Subcutaneous adipose tissue (tissue), 3 donors: ENCODE results near the gene DDX55.

GRCh38 chr12:122394501-122395088 is 27.9 kb downstream of the CLIP1 start:
- PRO-cap, result no peak
- RAMPAGE, long total RNA, 3 experiments, result no peak in any of the 3 experiments

DNA sequence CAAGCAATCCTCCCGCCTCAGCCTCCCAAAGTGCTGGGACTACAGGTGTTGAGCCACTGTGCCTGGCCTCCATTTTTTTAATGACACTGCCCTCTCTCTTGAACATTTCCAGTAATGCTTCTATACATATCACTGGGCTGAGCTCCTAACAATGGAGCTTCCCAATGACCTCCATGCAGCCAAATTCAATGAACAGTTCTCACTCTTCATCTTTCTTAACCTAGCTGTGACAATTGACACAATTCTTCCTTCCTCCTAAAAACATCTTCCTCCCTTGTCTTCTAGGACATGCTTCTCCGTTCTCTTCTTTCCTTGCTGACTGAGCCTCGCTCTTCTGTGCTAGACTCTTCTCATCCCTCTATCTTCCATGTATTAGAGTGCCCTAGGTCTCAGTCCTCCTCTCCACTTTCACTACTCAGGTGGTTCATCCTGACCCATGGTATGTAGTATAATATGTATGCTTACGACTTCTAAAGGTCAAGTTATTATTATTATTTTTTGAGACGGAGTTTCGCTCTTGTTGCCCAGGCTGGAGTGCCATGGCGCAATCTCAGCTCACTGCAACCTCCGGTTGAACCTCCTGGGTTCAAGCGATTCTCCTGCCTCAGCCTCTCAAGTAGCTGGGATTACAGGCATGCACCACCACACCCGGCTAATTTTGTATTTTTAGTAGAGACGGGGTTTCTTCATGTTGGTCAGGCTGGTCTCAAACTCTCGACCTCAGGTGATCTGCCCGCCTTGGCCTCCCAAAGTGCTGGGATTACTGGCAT is 15.9 kb downstream of the ZCCHC8 start:
- PRO-cap, result no peak
- RAMPAGE, long total RNA, 3 experiments, result no peak in any of the 3 experiments

DNA sequence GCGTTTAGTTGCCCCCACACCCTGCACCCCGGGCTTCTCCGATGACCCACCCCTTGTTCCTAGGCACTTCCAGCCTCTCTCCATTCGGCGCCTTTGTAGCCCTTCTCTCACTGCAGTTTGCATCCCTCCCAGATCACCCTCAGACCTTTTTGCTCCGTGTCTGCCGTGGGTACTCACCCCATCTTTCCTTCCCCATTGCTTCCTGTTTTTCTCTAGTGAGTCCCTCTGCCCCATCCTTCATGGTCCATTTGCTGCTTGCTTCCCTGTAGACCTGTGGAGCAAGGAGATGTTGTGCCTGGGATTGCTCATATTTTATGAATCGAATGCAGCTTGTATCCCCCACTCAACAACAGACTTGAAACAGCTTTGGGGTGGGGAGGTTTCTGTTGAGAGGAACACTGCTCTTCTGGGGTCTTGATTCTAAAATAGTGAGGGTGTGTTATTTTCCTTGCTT is 638 bp downstream of the DENR start:
- PRO-cap, result no peak
- RAMPAGE, long total RNA, 3 experiments, result no peak in any of the 3 experiments

DNA sequence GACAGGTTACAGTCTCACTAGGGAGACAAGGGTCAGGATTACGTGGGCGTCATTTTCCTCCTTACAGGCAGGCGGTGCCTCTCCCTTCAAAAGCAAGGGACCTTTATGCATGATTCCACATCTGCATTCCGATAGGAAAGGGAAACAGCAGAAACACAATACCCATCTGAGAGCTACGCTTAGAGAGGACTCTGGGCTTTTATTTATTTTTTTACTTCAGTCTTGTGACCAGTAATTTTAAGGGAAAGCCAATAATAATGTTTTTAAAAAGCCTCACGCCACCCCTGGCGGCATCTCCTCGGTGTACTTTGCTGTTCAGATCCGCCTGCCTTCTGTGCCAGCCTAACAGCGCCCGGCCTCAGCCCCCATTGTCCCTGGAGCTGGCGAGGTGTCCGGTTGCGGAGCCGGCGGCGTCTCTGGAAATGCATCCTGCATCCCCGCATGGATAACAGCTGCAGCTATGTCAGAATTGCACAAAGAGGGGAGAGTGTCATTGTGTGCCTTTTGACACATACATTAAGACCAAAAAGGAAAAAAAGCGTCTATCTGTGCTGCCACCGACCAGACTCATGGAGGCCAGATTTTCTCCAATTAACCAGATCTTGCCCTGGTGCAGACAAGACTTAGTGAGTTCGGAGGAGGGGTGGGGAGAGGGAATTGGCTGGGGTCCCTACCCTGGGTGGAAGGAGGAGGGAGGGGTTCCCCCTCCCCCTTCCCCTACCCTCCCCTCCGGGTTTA is 707 bp upstream of the HIP1R start:
- PRO-cap, result unidirectional peak, plus-strand start at position 118 of the sequence; unidirectional peak, plus-strand start at position 368 of the sequence
- RAMPAGE, long total RNA, 3 experiments, result start-site peak on the plus strand in 1 of 3 experiments, centred at position 469 of the sequence, 6 reads per replicate

DNA sequence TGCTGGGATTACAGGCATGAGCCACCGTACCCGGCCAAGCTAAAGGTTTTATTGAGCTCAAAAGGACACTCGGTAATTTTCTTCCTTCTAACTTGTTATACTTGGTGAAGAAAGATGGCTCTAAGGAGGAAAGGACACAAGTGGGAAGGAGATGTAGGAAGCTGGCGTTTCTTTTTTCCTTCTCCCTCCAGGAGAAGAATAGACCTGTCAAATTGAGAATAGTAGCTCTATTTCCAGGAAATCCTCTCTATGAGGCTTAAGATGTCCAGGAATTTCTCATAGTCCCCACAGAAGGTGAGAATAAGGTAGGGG is 2.2 kb upstream of the VPS37B start:
- PRO-cap, result no peak
- RAMPAGE, long total RNA, 3 experiments, result no peak in any of the 3 experiments

GRCh38 chr12:122973945-122975005 is 769 bp upstream of the OGFOD2 start:
- PRO-cap, result bidirectional peak, plus-strand start at chr12:122974736, minus-strand start at chr12:122974561
- RAMPAGE, long total RNA, 3 experiments, result no peak in any of the 3 experiments

GRCh38 chr12:123024780-123025535 is 44.5 kb downstream of the ARL6IP4 start:
- PRO-cap, result no peak
- RAMPAGE, long total RNA, 3 experiments, result start-site peak on the minus strand in 1 of 3 experiments, at chr12:123025074-123025094 at its widest, 5 reads per replicate

DNA sequence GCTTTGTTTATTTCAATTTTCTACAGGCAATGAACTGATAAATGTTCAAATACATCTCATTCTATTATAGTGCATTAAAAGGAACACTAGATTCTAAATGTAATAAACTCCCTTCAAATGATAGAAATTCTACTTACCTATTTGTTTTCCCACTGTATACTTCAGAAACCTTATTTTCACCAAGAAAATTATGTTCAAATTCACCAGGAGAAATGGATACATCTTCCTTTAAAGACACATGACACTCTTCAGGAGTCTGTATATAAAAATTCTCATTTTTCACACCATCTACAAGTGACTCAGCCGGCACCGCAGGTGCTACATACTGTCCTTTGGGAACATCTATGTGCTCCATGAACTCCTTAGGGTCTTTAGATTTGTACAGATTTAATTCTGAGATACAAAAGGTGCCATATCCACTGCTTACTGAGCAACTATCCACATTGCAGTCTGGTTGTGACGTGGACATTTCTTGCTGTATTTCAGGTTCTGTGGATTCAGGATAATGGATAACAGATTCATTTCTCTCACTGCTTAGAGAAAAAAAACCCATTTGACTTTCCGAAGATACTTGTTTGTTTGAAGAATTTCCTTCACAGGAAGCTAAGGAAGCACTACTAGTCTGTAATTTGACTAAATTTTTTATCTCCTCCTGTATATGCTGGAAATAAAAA is 11.6 kb downstream of the MPHOSPH9 start:
- PRO-cap, result no peak
- RAMPAGE, long total RNA, 3 experiments, result no peak in any of the 3 experiments

DNA sequence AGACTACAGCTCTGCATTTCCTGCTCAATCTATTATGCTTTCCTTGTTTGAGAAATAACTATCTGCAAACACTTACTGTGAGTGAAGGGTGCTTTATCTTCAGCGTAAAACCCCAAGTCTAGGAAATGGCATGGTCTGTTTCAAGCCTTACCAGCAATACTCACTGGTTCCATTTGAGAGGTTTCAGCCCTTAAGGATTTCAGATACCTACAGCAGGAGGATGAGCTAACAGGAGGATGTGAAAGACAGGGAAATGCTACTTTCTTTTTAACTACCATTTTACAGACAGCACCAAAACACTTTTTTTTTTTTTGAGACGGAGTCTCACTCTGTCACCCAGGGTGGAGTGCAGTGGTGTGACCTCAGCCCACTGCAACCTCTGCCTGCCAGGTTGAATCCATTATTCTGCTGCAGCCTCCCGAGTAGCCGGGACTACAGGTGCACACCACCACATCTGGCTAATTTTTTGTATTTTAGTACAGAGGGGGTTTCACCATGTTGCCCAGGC is 4.4 kb downstream of the MTRFR start:
- PRO-cap, result no peak
- RAMPAGE, long total RNA, 3 experiments, result no peak in any of the 3 experiments

- PRO-cap, result no peak
- RAMPAGE, long total RNA, 3 experiments, result no peak in any of the 3 experiments
Observed at GRCh38 chr12:123251128-123251938, 18.1 kb downstream of the MTRFR start.

GRCh38 chr12:123408196-123409412 is 24.7 kb downstream of the KMT5A start:
- PRO-cap, result no peak
- RAMPAGE, long total RNA, 3 experiments, result no peak in any of the 3 experiments

GRCh38 chr12:123583160-123583827 is 1.1 kb upstream of the TMED2 start:
- PRO-cap, result no peak
- RAMPAGE, long total RNA, 3 experiments, result no peak in any of the 3 experiments

- PRO-cap, result bidirectional peak, plus-strand start at chr12:123602124, minus-strand start at chr12:123602033
- RAMPAGE, long total RNA, 3 experiments, result start-site peak on the plus strand in 2 of 3 experiments, at chr12:123602103-123602133 at its widest, 94 to 112 reads per replicate
Observed at GRCh38 chr12:123601939-123603061, at the start of gene DDX55. Gene DDX55 (plus strand): TSS chr12:123602099.

DNA sequence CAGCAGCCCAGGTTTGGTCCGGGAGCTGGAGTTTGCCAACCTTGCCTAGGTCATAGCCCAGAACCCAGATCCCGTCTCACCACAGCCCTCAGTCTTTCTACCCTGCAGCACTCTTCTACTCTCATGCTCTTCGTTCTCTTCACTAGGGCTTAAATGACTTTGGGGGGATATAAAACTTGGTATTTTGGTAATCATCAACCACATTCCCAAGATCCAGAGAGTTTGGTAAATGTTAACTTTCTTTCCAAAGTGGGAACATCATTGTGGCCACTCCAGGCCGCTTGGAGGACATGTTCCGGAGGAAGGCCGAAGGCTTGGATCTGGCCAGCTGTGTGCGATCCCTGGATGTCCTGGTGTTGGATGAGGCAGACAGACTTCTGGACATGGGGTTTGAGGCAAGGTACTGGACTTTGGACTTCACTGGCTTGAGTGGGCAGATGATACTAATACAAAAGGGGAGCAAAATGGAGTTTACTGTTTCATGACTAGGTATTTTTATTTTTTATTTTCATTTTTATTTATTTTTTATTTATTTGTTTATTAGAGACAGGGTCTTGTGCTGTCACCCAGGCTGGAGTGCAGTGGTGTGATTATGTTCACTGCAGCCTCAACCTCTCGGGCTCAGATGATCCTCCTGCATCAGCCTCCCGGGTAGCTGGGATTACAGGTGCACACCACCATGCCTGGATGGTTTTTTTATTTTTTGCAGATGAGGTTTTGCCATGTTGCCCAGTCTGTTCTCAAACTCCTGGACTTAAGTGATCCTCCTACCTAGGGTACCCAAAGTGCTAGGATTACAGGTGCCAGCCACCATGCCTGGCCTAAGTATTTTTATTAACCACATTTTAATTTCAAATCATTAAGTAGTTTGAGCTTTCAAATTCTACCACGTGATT is 6.8 kb downstream of the DDX55 start:
- PRO-cap, result no peak
- RAMPAGE, long total RNA, 3 experiments, result no peak in any of the 3 experiments

- PRO-cap, result no peak
- RAMPAGE, long total RNA, 3 experiments, result no peak in any of the 3 experiments
Observed at GRCh38 chr12:123937026-123938054, 35.3 kb downstream of the CCDC92 start.

DNA sequence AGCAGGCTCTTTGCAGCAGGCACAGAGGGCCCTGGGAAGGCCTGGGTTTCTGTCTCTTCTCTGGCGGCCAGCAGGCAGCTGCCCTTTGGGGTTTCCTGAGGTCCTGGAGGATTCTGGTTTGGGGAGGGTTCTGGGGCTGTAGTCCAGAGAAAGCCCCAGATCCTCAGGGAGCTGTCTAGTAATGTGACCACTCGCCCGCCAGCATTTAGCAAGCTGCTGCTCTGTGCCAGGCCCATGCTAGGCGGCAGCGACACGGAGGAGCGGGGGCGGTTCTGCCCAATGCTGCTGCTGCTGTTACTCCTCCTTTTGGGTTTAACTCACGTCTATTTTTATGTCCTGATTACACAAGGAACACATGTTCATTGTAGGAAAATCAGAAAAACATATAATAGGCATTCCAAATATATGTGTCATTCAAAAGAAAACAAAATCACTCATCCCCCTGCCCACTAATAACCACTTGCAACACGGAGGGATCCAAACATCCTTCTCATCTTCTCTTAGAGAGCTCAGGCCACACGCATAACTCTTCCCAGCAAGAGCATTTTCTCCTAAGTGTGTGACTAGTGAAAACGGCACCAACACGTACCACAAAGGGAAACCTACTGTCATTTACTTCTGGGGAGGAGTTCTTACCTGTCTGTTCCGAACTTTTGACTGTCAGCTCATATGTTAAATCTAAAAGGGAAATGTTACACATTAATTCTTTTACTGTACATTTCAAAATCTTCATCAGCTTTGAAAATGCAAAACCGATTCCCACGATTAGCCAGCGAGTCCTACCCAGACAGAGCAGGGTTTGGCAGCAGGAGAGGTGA is 30.3 kb downstream of the CCDC92 start:
- PRO-cap, result no peak
- RAMPAGE, long total RNA, 3 experiments, result start-site peak on the minus strand in 1 of 3 experiments, centred at position 671 of the sequence, 17 reads per replicate

- PRO-cap, result no peak
- RAMPAGE, long total RNA, 3 experiments, result no peak in any of the 3 experiments
Observed at GRCh38 chr12:124008353-124008725, 35.3 kb downstream of the ZNF664 start.

DNA sequence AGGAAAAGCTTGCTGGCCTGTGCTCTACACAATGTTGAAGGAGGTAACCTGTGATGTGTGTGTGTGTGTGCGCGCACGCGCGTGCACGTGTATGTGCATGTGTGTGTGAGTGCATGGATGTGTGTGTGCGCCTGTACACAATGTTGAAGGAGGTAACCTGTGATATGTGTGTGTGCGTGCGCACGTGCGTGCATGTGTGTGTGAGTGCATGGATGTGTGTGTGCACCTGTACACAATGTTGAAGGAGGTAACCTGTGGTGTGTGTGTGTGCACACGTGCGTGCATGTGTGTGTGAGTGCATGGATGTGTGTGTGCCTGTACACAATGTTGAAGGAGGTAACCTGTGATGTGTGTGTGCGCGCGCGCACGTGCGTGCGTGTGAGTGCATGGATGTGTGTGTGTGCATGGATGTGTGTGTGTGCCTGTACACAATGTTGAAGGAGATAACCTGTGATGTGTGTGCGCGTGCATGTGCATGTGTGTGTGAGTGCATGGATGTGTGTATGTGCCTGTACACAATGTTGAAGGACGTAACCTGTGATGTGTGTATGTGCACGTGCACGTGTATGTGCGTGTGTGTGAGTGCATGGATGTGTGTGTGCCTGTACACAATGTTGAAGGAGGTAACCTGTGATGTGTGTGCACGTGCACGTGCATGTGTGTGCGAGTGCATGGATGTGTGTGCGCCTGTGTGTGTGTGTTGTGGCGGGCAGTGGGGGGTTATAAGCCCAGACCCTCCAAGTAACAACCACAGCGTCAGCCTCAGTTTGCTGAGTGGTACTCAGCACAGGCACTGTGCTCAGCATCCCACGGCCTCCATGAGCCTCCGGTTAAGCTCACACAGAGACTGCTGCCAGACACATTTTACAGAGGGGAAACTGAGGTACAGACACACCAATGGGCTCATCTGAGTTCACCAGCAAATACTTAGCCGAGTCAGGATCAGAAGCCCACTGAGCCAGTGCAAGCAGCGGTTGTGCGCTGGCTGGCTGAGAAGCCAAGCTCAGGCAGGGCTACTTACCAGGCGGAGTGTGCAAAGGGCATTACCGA is 63.2 kb downstream of the RFLNA start:
- PRO-cap, result no peak
- RAMPAGE, long total RNA, 3 experiments, result no peak in any of the 3 experiments

- PRO-cap, result no peak
- RAMPAGE, long total RNA, 3 experiments, result no peak in any of the 3 experiments
Observed at GRCh38 chr12:124403302-124404590, 108.9 kb downstream of the RFLNA start.

DNA sequence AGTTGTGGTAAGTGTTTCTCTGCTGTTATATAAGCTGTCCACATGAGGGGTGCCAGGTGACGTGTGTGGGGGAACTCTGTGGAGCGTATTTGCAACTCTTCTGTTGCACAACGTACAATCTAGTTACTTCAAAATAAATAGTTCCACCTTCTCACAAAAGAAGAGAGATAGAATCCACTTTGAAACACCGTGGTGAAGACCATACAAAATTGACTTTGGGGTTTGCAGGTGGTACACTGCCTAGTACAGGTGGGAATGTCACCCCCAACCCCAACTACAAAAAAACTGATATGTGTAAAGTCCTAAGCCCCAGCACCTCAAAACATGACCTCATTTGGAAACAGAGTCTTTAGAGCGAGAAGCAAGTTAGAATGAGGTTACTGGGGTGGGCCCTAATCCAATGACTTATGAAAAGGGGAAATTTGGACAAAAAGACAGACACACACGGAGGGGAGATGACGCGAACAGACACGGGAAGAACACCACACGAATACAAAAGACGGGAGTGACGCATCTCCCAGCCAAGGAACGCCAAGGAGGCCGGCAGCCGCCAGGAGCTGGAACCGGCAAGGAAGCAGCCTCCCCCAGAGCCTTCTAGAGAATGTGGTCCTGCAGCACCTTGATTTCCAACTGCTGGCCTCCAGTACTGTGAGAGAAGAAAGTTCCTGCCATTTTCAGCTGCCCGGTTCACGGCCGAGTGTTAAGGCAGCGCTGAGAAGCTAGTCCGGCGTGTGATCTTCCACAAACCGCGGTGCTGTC is 124.8 kb downstream of the NCOR2 start:
- PRO-cap, result no peak
- RAMPAGE, long total RNA, 3 experiments, result no peak in any of the 3 experiments